Subcutaneous adipose tissue (tissue), 3 donors: Measurements from ENCODE around the genes GABRP and NPM1.

DNA sequence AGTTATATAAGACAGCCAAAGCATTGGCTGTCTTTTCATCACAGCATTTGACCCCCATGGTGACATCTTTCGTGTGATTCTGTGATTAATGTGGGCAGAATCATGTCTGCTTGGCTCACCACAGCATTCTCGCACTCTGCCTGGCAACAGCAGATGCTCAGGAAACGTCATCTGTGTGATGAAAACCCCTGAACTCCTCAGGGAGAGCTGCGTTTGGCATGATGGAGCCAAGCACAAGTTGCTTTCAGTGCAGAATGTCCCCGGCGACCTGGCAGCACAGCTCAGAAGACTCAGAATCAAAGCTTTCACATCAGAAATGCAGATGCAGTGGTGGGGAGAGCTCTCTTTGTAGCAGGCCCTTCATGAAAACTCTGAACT, 155.5 kb upstream of the PANK3 start:
- PRO-cap = unidirectional peak, plus-strand start at position 247 of the sequence; unidirectional peak, plus-strand start at position 313 of the sequence
- RAMPAGE, long total RNA, 3 experiments = no peak in any of the 3 experiments

DNA sequence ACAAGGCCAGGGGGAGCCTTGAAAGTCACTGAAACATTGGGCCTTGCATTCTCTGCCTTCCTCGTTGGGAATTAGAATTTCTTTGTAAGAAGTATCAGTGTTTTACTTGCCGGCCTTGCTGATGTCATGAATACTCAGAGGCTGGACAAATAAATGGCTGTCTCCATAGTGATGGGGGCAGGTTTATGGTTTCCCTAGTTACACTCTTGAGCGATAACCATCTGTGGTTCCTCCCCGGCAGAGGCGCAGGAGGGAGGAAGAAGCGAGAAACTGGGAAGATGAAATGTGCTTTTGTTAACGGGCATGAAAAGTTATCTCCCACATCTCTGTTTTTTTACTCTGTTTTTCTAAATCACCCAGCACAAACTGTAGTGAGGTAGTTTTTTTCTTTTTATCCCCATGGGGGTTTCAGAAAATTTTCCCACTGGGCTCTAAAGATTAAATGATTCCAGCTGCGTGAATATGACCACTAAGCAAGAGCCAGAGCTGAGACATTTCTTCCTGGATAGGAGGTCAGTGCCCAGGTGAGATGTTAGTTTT, 272.9 kb upstream of the PANK3 start:
- PRO-cap = no peak
- RAMPAGE, long total RNA, 3 experiments = no peak in any of the 3 experiments

DNA sequence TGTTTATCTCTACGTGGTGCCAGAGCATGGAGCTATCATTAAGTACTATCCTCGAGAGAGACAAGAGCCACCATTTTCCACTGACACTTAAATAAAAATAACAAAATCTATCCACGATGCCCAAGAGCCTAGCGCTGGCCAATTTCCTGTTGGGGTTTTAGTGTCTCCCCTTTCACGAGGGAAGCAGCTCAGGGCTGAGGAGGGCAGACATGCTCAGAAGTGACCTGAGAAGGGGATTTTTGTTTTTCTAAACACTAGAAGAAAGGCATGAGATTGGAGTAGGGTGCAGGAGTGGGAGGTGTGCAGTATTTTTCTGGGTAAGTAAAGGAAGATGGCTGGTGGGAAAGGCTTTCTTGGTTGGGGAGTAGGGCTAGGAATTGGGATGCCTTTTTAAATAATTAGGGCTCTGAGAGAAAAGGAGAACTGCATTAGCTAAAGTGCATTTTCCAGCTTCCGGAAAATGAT, 307.3 kb upstream of the PANK3 start:
- PRO-cap = no peak
- RAMPAGE, long total RNA, 3 experiments = no peak in any of the 3 experiments

- PRO-cap = no peak
- RAMPAGE, long total RNA, 3 experiments = no peak in any of the 3 experiments
Measured at GRCh38 chr5:169088024-169088726, 212.8 kb downstream of the SLIT3 start.

GRCh38 chr5:169637595-169638275, 660 bp downstream of the DOCK2 start:
- PRO-cap = no peak
- RAMPAGE, long total RNA, 3 experiments = no peak in any of the 3 experiments

- PRO-cap = no peak
- RAMPAGE, long total RNA, 3 experiments = no peak in any of the 3 experiments
Measured at GRCh38 chr5:169674238-169674603, 37.1 kb downstream of the DOCK2 start.

DNA sequence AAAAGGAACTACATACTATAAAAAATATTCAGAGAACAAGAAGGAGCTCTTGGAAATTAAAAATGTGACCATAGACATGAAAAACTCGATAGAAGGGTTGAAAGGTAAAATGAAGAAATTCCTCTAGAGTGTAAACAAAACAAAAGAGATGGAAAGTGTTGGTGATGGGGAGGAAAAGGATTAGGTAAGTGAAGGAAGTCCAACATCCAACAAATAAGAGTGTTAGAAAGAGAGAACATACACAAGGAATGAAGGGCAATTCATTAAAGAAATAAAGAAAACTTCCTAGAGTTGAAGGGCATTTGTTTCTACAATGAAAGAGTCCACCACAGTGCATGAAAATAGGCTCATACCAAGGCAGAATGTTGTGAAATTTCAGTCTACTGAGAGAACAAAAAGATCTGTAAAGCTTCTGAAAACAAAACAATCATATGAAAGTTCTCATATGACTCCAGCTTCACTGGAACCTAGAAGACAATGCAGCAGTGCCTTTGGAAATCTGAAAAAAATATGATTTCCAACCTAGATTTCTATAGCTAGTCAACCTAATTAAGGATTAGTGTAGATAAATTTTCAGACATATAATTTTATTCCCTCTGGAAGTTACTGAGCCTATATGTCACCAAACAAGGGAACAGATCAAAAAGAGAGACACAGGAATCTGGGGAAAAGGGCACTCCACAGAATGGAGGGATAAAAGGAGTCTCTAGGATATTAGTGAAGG, 5.7 kb downstream of the C5orf58 start:
- PRO-cap = no peak
- RAMPAGE, long total RNA, 3 experiments = no peak in any of the 3 experiments

DNA sequence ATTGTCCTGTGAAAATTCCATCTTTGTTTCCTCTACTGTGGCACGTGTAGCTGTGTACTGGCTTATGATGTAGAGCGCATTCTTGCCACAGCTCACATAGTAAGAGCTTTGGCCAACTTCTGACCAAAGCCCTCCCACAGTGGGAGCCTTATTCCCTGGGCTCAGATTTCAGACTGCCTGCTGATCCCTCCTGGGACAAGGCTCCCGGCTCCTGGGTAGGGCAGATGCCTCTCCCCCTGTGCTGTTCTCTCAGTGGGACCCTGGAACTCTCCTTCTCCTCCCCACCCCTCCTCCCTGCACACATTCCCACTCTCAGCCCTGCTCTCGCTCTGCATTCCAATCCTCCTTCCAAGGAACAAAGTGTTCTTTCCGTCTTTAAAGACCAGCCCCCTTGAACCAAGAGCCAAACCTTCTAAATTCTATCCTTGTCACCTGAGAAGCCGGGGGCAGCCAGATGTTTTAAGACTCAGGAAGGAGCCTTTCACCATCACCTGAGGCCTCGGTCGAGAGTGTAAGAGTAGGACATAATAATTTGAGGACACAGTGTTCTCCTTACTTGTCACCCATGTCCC, 17.4 kb downstream of the LCP2 start:
- PRO-cap = no peak
- RAMPAGE, long total RNA, 3 experiments = no peak in any of the 3 experiments

DNA sequence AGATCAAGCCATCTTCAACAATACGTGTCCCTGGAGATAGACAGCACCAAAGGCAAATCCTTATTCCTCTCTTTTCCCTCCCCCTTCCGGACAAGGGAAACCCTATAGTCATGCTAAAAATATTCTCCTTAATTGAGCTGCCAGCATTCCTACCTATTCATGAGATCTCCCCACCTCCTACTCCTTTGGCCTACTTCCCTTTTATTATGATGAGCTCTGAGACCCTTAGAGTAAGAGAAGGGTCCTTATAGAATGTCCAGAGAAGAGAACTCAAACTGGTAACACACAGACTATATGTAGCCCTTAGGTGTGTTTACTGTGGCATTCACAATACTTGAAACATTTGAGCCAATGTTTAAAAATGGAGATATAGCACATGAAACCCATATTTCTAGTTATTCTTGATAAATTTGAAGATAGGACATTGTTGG, 10.9 kb downstream of the LCP2 start:
- PRO-cap = no peak
- RAMPAGE, long total RNA, 3 experiments = no peak in any of the 3 experiments

DNA sequence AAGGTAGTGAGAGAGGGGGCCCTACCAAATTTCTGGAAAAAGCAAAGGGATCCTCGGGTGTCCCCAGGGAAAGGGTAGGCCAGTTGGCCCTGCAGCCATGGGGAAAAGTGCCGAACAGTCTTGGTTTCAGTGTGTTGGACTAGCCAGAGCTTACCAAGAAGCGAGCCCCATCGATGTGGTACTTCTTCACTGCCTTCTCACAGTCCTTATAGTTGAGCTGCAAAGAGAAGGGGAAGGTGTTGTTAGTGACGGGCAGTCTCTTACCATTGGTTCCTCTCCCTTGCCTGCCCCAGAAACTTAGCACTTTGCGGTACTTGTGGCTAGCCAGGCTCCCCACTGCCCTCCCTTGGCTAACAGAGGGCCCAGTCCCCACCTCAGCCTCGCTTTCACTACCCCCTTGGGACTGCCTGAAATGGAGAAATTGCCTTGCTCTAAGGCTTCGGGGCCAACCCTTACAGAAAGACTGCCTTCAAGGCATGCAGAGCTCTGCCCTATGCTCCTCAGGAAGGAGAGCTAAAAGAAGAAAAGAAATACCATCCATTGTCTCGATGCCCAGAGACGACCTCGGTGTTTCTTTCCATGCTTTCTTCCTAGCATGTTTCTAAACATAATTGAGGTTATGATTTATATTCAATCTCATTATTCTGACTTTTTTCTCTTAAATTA, 4.3 kb downstream of the LCP2 start:
- PRO-cap = no peak
- RAMPAGE, long total RNA, 3 experiments = no peak in any of the 3 experiments

DNA sequence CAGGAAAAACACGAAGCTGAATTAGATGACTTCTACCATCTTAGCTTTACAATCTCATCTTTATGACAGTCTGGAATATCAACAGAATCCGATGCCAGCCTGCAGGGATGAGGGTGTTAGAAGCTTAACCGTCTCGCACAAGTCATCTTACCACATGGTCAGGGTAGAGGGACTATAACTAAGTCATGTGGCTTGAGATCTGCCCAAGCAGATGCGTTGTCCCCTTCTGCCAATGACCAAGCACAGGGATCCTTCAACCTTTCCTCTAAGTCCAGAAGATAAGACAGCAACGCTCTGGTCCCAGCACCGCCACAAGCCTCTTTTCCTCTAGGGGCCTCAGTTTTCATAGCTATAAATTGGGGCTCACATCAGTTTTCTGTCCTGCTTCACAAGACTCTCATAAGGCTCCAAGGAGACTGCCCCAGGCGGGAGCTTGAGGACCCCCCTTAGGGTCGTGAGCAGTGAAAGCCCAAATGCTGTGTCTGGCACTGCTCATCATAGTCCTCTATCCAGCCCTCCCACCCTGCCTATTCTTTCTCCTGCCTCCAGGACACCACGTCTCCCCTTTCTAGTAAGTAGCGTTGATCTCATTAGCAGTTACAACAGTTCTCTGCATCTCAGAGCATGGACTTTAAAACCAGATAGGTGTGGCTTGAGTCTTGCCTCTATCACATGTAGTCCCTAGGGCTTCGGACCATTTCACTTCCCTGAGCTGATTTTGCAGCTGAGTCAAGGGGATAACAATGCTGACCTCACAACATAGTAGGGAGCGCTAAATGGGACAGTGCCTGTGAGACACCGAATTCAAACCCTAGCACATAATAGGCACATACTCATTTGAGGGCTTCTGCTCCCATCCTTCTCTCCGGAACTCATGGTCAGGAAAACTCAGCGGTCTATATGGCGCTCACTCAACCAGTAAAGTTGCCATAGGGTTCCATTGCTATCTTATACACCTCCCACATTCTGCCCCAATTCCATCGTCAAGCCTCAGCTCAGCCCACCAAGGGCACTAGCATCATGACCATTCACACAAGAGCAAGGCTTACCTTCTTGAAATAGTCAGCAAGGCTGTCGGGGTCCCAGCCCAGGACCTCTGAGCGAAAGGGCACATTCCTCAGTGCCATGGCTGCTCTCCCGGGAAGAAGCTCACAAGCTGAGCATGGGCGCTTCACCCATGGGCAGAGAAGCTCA, 695 bp downstream of the LCP2 start:
- PRO-cap = bidirectional peak, plus-strand start at position 210 of the sequence, minus-strand start at position 144 of the sequence; bidirectional peak, plus-strand start at position 727 of the sequence, minus-strand start at position 604 of the sequence
- RAMPAGE, long total RNA, 3 experiments = no peak in any of the 3 experiments

- PRO-cap = no peak
- RAMPAGE, long total RNA, 3 experiments = no peak in any of the 3 experiments
Measured at GRCh38 chr5:170327713-170328138, 30.1 kb upstream of the LCP2 start.

GRCh38 chr5:170333042-170333814, 35.7 kb upstream of the LCP2 start:
- PRO-cap = no peak
- RAMPAGE, long total RNA, 3 experiments = no peak in any of the 3 experiments

GRCh38 chr5:170361635-170362196, 27.5 kb downstream of the KCNMB1 start:
- PRO-cap = unidirectional peak, minus-strand start at chr5:170361757
- RAMPAGE, long total RNA, 3 experiments = no peak in any of the 3 experiments

DNA sequence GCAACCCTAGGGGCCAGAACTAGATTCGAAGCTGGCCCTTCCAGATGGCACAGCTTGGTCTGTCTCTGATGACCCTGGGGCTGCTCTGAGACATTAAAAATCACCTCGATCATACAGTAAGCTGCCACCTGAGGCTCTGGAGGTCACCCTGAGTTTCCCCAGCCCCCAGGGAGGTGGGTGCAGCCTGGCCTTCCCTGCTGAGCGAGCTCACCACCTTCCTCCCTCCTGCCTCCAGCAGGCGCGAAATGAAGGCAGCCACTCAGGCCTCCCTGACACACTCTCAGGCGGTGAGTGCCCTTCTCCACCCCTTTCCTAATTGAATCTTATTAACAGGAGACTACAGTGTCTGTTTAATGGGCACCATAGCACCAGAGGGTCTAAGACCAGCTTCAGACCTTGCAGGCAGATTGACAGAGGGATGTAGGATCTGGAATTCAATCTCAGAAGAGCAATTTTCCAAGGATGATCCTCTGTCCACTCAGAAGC, 1.6 kb upstream of the KCNMB1 start:
- PRO-cap = unidirectional peak, minus-strand start at position 247 of the sequence
- RAMPAGE, long total RNA, 3 experiments = no peak in any of the 3 experiments

GRCh38 chr5:170763931-170764429, 19.5 kb upstream of the GABRP start:
- PRO-cap = no peak
- RAMPAGE, long total RNA, 3 experiments = start-site peak on the plus strand in 1 of 3 experiments, at chr5:170764269-170764286 at its widest, 5 reads per replicate

GRCh38 chr5:170767395-170768091, 16.0 kb upstream of the GABRP start:
- PRO-cap = no peak
- RAMPAGE, long total RNA, 3 experiments = no peak in any of the 3 experiments

DNA sequence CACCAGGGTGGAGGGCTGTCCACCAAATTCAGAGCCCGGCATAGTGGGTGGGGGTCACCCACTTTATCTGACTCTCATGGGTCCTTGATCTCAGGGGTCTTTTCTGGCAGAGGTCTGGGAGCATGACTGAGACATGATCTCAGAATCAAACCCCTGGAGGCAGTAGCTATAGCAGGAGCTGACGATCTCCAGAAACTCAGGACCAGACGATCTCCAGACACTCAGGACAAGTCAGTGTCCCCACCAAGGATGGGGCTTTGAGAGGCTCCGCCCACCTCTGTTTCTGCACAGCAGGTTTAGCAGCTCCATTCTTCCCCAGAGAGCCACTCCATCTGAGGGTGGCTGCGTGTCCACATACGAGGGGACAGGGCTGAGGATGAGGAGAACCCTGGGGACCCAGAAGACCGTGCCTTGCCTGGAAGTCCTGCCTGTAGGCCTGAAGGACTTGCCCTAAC, at the start of gene GABRP:
Gene GABRP, plus strand, starts transcription at position 326 of the 455 bp plus-strand sequence.
- PRO-cap = no peak
- RAMPAGE, long total RNA, 3 experiments = no peak in any of the 3 experiments

GRCh38 chr5:171311042-171311471, 2.0 kb downstream of the TLX3 start:
- PRO-cap = no peak
- RAMPAGE, long total RNA, 3 experiments = no peak in any of the 3 experiments

GRCh38 chr5:171387207-171388245, at the start of gene NPM1:
Gene NPM1, plus strand, starts transcription at chr5:171387849.
- PRO-cap = bidirectional peak, plus-strand start at chr5:171387857, minus-strand start at chr5:171387522
- RAMPAGE, long total RNA, 3 experiments = start-site peak on the plus strand in 3 of 3 experiments, at chr5:171387848-171387967 at its widest, 6,578 to 9,696 reads per replicate